SEM (cell line): ENCODE data around the gene ZC3H18.

GRCh38 chr16:87895656-87896044, 26.3 kb upstream of the SLC7A5 start:
- PRO-cap: bidirectional peak, plus-strand start at chr16:87895863, minus-strand start at chr16:87895726

- PRO-cap: unidirectional peak, plus-strand start at chr16:87931818
Observed at GRCh38 chr16:87931534-87932317, 4.6 kb downstream of the CA5A start.

- PRO-cap: no peak
Observed at GRCh38 chr16:87948957-87949402, 2.3 kb upstream of the BANP start.

GRCh38 chr16:87953379-87953891, 2.2 kb downstream of the BANP start:
- PRO-cap: no peak

DNA sequence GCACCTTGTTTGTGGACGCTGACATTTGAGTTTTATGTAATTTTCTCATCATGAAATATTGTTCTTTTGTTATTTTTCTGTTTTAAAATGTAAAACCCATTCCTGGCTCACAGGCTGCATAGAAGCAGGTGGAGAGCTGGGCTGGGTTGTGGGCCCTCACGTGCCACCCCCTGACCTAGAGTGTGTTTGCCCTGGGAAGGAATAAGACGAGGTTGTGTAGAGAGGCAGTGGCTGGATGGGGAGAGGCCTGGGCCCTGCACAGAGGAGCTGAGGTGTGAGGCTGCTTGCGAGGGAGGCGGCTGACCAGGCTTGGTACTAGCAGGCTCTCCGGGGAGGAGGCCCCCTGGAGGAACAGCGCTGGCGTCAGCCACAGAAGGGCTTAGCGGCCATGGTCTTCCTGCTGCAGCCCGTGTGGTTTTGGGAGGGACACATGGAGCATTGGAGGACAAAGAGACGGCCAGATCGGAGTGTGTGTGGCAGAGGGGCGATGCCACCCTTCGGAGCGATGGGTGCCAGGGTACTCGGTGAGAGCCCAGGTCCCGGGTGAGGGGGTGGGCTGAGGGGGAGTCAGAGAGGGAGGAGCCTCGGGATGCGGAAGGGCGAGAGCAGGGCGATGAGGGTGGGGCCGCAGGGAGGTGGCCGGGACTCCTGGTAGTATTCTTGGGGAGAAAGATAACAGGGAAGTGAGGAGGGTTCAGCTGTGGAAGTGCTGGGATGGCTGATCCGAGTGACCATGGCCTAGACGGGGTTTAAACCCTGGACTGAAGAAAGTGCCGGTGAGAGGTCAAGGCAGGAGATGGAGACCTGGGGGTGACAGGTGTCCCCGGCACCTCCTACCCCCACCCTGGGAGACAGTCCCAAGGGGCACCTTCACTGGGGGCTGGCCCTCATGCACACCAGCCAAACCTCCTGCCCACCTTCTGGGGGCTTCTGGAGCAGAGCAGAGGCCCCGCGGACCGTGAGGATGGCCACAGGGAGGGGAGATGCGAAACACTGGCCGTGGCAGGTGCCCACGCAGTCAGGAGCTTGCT, 8.3 kb downstream of the BANP start:
- PRO-cap: no peak

- PRO-cap: no peak
Observed at GRCh38 chr16:88048069-88048715, 97.0 kb downstream of the BANP start.

GRCh38 chr16:88068981-88070355, 118.2 kb downstream of the BANP start:
- PRO-cap: no peak

DNA sequence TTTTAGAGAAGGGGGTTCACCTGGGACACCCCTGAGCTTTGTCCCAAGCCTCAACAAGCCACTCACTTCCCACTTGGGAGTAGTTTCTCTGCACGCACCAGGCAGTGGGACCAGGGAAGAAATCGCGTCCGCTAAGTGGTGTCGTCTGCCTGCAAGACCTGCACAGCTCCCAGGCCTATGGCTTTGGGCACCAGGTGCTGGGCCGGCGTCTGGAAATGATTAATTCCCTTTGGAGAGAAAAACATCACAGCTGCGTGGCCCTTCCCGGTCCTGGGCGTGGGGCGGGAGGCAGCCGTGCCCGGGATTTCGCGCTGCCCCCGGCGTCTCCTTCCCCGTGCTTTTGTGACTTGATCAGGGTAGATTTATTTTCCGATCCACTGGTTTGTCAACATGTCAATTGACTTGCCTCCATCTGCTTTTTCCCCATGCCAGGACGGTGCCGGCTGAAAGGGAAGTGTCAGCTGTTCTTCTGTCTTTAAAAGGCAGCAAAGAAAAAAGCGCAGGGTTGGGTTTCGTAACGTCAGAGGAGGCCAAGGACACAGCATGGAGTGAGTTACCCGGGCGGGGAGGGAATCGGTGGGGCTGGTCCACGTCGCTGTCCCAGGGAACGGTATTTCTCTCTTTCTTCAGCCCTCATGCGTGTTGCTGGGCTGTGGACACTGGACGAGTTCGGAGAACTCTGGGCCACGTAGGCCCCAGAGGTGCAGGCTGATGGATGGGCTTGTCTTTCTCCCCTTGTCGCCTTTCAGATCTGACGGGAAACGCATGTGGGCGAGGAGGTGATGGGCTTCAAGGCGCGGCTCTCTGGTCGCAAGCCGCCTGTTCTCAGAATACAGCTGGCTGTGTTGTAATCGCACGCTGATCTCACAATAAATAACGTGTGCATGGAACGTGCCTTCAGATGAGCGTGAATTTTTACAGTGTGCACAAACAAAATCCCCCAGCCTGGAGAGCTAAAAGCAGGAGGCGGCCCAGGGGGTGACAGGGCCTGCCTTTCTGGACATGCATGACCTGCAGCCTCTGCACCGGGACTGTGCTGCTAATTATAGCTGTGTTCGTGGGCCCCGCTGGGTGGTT, 188.1 kb upstream of the ZNF469 start:
- PRO-cap: no peak

- PRO-cap: no peak
Observed at GRCh38 chr16:88245071-88245666, 137.6 kb upstream of the ZNF469 start.

DNA sequence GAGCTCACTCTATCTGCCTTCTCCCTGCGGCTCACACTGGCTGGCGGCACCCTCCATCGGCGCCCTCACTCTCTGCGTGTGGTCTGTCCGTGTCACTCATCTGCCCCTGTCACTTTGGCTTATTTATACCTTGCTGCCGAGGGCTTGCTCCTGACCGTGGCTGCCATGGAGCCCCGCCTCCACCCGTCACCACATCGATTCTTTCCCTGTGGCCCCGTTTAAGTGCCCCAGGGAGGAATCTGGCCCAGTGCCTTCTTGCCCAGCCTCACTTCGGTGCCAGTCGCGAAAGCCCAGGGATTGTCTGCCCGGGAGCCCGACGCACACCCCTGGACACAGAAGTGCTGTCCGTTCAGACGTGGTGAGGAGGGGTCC, 115.7 kb upstream of the ZNF469 start:
- PRO-cap: no peak

DNA sequence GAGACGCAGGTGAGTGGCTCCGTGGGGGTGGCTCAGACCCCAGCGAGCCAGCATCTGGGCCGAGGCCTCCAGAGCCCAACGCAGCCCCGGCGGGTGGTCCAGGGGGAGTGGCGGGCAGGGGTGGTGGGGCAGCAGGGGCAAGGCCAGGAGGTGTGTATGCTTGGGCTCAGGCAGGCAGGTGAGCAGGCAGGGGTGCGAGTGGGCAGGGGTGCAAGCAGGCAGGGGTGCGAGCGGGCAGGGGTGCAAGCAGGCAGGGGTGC, 28.4 kb downstream of the ZNF469 start:
- PRO-cap: no peak

DNA sequence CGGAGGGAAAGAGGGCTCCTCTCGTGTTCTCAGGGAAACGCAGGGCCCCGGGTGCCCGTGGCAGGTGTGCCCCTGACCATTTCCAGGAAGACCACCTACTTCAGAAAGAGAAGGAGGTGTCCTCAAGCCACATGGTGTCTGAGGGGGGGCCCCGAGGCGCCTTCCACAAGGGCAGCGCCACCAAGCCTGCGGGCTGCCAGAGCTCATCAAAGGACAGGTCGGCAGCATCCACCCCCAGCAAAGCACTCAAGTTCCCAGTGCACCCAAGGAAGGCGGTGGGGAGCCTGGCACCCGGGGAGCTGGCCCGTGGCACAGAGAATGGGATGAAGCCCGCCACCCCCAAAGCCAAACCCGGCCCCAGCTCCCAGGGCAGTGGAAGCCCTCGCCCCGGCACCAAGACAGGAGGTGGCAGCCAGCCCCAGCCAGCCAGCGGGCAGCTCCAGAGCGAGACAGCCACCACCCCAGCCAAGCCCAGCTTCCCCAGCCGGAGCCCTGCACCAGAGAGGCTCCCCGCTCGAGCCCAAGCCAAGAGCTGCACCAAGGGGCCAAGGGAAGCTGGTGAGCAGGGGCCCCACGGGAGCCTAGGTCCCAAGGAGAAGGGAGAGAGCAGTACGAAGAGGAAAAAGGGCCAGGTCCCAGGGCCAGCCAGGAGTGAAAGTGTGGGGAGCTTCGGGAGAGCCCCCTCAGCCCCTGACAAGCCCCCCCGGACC, 14.6 kb upstream of the ZFPM1 start:
- PRO-cap: no peak

- PRO-cap: no peak
Observed at GRCh38 chr16:88455891-88456790, 3.1 kb downstream of the ZFPM1 start.

GRCh38 chr16:88469438-88470111, 16.5 kb downstream of the ZFPM1 start:
- PRO-cap: no peak

DNA sequence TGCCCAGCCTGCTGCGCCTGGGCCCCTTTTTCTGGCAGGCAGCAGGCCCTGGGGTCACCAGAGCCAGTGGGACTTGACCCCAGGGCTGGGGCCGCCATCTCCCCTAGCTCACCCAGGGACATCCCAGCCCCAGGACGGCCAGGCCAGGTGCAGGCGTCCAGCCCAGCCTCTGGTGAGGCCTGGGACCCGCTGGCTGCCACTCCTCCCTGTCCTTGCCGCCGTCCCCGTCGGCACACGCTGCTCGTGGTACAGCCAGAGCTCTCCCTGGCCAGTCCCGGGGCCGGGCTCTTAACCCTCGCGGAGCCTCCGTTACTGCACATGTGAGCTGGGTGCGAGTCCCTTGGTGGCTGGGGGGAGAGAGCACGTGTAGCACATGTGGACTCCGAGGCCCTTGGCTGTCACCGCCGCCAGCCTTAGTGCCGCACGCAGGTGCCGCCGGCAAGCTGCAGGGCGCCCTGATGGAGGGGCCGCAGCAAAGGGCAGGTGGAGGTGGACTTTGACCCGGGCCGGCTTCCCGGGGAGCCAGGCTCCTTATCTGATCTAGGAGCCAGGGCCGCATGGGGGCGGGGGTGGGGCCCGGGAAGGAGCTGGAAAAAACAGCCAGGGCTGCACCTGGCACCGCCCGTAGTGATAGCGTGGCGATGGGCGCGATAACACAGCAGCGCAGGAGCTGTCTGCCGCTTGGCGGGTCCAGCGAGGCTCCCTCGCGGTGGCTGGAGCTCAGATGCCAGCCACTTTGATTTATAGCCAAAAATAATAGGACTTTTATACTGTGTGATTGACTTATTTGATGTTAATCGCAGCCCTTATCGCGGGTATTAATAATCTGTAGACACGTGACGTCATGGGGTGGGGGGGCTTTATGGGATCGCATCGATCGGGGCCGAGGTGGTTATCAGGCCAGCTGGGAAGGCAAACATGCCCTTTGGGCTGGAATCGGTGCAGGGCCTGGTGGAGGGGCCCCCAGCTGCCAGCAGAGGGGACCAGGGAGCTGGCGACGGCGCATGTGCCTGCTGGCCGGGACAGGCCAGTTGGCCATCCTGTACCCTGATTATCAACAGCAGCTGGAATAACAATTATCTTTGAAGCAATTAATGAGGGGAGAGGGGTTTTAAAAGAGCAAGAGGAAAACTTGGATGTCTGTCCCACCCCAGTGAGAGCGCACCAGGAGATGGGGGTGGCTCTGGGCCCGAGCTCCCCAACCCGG, 35.1 kb downstream of the ZFPM1 start:
- PRO-cap: no peak

DNA sequence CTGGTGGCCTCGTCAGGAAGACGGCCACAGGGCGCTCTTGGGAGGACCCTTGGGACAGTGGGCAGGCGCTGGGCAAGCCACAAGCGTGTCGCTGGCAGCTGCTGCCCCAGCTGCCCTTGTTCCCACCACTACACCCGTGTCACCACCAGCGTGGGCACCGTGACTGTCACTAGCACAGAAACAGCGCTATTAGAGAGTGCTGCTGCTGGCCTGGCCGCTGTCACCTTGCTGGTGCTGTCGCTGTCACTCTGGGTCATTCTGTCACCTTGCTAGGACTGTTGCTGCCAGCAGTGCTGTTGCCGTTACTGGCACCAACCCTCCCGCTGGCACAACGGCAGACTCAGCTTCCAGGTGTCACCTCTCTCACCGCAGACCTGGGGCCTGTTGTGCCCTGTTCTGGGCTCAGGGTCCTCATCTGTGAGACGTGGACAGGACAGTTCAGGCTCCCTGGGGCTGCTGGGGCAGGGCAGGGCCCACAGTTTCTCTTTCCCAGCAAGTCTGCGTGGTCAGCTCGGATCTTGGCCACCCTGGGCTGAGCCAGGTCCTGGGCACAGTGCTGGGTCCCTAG, 47.3 kb downstream of the ZFPM1 start:
- PRO-cap: no peak

GRCh38 chr16:88523634-88524425, 46.4 kb upstream of the ZC3H18 start:
- PRO-cap: no peak

- PRO-cap: bidirectional peak, plus-strand start at chr16:88570409, minus-strand start at chr16:88570176; bidirectional peak, plus-strand start at chr16:88570863, minus-strand start at chr16:88570845
Observed at GRCh38 chr16:88569911-88571397, at the start of gene ZC3H18. Gene ZC3H18 (plus strand): TSS chr16:88570403.

- PRO-cap: no peak
Observed at GRCh38 chr16:88589230-88589929, 19.2 kb downstream of the ZC3H18 start.

GRCh38 chr16:88631218-88631971, 7.0 kb upstream of the IL17C start:
- PRO-cap: no peak